Measurements from ENCODE around the genes TMEM106C, ZNF641 and CACNB3.

- RRBS, 2 experiments: no CpG with 5 or more reads among the region's 3 CpGs
Measured at GRCh38 chr12:47222887-47223353, 143.2 kb upstream of the AMIGO2 start.

GRCh38 chr12:47824155-47824931 is 4.6 kb upstream of the HDAC7 start:
- RRBS, 2 experiments: no CpG with 5 or more reads among the region's 3 CpGs

GRCh38 chr12:47883153-47883792 is 21.5 kb downstream of the VDR start:
- RRBS, 2 experiments: no CpG with 5 or more reads among the region's 6 CpGs

GRCh38 chr12:47949477-47950310 is 13.7 kb upstream of the TMEM106C start:
- RRBS, 2 experiments: no CpG with 5 or more reads among the region's 31 CpGs

DNA sequence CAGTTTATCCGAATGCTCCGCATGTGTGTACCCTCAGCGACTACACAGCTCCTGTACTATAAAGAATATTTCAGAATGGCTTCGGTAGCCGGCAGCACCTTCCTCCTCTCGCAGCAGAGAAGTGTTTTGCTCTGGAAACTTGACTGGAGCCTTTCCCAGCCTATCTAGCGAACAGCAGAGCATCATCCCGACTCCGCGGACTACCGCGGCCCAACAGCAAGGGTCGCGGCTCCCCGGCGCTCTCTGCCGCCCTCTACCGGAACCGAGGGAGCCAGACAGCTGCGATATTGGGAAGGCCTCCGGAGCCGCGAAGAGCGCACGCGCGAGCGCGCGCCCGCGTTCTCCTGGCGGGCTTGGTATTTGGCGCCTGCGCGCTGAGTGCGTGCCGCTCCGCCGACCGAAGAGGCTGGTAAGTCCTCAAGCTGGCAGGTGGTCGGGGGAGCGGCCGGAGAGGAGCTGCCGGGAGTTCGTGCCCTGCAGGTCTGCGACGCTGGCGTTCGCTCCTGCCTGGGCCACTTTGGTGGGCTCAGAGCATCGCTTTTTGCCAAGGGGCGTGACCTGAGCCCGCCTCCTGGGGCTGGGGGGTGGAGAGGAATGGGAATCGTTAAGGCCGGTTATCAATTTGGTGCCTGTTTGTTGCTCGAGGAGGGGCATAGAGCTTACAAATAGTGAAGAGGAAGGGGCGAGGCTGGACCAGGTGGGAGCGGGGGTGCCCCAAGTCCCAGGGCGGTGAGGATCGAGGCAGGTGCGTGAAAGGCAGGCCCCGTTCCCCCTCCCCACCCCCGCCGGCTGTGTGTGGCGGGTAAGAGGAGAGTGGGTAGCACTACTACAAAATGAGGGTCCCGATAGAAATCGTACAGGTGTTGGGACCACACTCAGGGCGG is at the start of gene TMEM106C:
Gene TMEM106C (plus strand): TSS at position 372 of the 884 bp plus-strand sequence.
- RRBS, 2 experiments: 0% methylated on average over 3 of the region's 68 CpGs

DNA sequence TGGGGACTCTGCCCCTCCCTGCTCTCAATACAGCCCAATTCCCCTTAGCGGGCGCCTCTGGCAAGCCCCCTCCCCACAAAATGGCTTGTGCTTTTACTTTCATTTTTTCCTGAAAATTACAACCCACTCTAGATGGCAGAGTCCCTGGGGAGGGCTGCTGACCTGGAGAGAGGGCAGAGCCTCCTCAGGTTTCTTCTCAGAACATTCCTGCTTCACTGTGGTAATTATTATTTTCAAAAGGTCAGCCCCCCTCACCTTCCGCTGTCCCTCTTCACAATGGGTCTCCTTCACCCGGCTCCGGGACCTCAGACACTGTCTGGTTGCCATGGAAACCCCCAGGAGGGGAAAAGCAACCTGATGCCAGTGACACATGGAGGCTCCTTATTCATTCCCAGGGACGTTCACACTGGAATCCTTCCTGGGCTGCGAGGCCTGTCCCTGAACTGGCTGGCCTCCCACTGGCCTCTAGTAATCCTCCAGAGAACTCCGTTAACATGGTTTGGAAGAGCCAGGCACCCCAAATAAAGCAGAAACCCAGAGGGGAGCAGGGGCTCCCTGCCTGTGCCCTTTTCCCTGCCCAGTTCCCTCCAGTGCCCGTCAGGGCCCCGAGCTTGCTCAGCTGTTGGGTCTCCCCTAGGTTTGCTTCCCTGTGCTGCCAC is 15.9 kb downstream of the COL2A1 start:
- RRBS, 2 experiments: no CpG with 5 or more reads among the region's 10 CpGs

GRCh38 chr12:48137436-48137831 is 18.3 kb downstream of the PFKM start:
- RRBS, 2 experiments: no CpG with 5 or more reads among the region's 3 CpGs

GRCh38 chr12:48237200-48237674 is 34.1 kb upstream of the OR10AD1 start:
- RRBS, 2 experiments: no CpG with 5 or more reads among the region's 3 CpGs

- RRBS, 2 experiments: 1 to 2% methylated on average over 27 of the region's 70 CpGs
Measured at GRCh38 chr12:48350753-48351579, at the start of gene ZNF641. ZNF641 (minus strand) TSS chr12:48350919.

DNA sequence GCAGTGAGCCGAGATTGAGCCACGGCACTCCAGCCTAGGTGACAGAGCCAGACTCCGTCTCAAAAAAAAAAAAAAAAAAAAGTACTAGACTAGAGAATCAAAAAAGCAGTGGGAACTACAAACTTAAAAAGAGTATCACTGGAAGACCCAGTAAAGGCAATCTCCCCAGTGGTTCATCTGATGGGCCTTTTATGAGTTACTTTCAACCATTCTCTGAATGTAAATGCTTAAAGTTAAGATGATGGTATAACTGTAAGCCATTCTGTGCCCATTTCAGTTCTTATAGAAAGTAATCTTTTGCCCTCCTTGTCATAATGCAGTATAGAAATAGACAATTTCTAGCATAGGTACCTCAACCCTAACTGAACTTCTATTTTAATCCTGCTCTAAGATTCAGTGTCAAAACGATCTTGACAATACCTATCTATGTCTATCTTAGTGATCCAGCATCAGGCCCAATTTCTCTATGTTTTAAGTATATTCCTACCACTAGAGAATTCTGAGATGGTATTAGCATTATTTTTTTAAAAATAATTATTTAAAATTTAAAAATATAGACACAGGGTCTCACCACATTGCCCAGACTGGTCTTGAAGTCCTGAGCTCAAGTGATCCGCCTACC is 29.5 kb downstream of the KANSL2 start:
- RRBS, 2 experiments: no CpG with 5 or more reads among the region's 5 CpGs

DNA sequence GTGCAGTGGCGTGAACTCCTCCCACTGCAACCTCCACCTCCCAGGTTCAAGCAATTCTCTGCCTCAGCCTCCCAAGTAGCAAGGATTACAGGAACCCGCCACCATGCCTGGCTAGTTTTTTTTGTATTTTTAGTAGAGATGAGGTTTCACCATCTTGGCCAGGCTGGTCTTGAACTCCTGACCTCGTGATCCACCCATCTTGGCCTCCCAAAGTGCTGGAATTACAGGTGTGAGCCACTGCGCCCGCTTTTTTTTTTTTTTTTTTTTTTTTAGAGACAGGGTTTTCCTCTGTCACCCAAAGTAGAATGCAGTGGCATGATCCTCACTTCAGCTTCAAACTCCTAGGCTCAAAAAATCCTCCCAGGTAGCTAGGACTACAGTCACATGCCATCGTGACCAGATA is 17.4 kb downstream of the KANSL2 start:
- RRBS, 2 experiments: no CpG with 5 or more reads among the region's 6 CpGs

GRCh38 chr12:48777927-48778705 is 10.8 kb downstream of the ADCY6 start:
- RRBS, 2 experiments: no CpG with 5 or more reads among the region's 12 CpGs

GRCh38 chr12:48787654-48788447 is 1.0 kb downstream of the ADCY6 start:
- RRBS, 2 experiments: no CpG with 5 or more reads among the region's 11 CpGs

- RRBS, 2 experiments: under 1 to 1% methylated on average over 6 to 12 of the region's 45 CpGs
Measured at GRCh38 chr12:48789250-48790073, 573 bp upstream of the ADCY6 start.

DNA sequence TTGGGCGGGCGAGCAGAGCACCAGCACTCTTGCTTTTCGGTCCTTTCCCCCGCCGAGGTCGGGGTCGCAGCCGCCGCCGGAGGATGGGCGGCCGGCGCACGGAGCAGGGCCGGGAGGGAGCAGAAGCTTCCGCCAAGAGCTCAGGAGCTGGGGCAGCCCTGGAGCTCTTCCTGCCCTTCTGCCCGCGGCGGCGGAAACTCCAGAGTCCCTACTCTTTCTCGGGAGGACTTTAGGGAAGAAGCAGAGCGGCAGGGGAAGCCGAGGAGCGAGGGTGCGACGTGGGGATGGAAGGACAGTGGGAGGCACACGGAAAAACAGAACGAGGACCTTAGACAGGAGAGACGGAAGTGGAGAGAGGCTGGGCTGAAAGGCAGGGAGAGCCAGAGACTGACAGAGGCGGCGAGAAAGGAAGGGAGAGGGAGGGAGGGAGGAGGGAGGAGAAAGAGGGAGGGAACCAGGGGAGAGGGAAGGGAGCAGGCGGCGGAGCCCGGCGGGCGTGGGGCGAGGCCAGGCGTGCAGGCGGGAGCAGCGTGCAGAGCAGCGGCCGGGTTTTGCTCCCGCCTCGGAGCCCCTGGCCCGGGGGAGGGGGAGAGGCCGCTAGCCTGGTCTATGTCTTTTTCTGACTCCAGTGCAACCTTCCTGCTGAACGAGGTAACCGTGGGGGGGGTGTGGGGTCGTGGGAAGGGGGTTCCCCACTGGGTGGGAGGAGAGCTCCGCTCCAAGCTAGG is 3.1 kb upstream of the CACNB3 start:
- RRBS, 2 experiments: 2 to 6% methylated on average over 11 to 19 of the region's 50 CpGs

DNA sequence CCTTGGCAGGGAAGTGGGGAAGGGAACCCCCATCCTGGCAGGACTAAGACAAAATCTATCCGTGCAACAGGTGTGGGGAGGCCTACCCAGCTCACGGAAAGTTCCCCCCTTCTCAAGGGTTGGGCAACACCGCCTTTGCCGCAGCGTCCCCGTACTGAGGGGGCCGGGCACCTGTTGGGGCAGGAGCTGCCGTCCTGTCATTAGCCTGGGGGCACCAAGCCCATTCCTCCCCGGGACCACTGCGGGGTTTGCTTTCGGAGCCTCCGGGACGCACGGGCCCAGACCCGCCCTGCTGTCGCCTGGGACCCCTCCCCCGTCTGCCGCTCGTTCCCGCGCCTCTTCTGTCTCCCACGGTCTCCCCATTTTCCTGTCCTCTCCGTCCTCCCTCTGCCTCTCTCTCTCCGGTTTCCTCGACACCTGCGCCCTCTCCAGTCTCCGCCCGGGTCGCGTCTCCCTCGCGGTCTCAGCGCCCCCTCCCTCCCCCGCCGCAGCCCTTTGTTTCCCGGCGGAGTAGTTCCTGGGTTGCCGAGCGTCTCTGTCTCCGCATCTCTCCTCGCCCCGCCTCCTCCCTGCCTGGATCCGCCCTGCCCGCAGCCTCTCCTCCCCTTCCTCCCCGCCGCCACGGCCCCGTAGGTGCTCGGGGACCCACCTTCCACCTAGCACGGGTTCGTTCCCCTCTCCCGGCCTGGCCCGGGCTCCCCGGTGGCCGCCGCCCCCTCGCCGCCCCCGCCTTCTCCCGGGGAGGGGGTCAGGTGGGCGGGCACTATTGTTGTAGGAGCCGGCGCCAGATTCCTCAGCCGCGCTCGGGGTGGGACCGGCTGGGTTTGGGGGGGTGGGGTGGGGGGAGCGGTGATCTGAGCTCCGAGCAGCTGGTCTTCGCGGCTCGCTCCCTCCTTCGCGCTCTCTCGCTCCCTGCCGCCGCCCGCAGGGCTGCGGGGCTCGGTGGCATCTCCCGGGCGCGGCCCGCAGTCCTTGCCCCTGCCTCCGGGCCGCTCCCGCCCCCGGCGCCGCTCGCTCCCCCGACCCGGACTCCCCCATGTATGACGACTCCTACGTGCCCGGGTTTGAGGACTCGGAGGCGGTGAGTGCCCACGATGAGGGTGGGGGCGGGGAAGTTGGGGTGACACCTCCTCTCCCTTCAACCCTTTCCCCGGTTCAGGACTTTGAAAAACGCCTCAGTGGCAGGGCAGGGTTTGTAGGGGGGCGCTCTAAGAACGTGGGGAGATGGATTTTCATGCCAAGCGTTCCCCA is at the start of gene CACNB3:
Gene CACNB3 (plus strand): TSS at position 603 of the 1,251 bp plus-strand sequence.
- RRBS, 2 experiments: 1 to 2% methylated on average over 28 to 30 of the region's 105 CpGs

DNA sequence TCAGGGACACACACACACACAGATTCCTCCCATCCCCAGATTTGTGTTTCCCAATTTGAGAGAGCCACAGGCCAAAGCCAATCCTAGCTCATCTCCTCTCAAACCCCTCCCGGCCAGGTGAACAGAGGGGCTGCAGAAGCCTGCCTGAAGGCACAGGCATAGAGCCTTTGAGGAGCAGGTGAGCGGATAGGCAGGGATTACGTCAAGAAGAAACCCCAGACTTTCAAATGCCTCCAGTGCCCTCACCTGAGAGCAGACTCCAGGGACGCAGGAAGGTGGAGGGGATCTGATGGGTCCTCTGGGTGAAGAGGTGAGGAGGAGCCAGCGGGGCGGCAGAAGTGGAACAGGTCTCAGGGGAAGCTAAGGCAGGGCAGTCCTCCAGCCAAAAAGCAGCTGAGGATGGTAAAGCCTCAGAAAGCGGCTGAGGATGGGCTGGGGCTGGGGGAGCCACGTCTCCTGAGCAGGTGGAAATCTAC is 515 bp downstream of the RND1 start:
- RRBS, 2 experiments: no CpG with 5 or more reads among the region's 8 CpGs

DNA sequence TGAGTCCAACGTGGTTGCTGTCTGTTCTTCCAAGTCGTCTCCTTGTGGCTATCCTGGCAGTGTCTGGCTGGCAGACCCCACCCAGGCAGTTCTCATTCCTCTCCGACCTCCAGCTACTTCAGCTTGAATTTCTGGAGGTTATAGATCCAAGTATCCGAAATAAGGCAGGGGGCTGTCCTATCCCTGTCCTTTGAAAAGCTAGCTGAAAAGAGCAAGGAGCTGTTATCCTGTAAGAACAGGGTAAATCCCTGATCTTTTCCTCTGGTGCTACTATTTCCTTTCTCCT is 532 bp upstream of the FKBP11 start:
- RRBS, 2 experiments: no CpG with 5 or more reads among the region's 4 CpGs

GRCh38 chr12:48933750-48934614 is 8.7 kb upstream of the FKBP11 start:
- RRBS, 2 experiments: no CpG with 5 or more reads among the region's 9 CpGs

DNA sequence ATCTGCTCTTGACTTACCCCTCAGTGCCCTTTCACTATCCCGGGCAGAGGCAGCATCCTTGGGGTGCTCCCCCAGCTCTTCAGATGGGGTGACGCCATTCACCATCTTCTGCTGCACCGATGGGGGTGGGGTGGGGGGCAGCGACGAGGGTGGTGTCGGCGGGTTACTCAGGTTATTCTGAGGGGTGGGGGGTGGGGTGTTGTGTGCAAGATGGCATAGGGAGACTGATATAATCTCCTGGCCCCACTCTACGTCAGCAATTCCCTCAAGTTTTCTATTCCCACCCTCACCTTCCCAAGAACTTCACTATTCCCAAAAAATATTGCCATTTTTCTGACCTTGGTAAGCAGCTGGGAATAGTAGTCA is 11.7 kb upstream of the PRKAG1 start:
- RRBS, 2 experiments: no CpG with 5 or more reads among the region's 8 CpGs